Helper T cell (primary cell): ENCODE measurements around a stretch of chr10.

GRCh38 chr10:70109189-70109813, 23.3 kb downstream of the AIFM2 start:
- PRO-cap, 2 experiments = no peak in any of the 2 experiments

GRCh38 chr10:70371025-70371394, 11.4 kb downstream of the LRRC20 start:
- PRO-cap, 2 experiments = peak in 1 of 2 experiments; most common minus-strand start chr10:70371141 (in 1)

DNA sequence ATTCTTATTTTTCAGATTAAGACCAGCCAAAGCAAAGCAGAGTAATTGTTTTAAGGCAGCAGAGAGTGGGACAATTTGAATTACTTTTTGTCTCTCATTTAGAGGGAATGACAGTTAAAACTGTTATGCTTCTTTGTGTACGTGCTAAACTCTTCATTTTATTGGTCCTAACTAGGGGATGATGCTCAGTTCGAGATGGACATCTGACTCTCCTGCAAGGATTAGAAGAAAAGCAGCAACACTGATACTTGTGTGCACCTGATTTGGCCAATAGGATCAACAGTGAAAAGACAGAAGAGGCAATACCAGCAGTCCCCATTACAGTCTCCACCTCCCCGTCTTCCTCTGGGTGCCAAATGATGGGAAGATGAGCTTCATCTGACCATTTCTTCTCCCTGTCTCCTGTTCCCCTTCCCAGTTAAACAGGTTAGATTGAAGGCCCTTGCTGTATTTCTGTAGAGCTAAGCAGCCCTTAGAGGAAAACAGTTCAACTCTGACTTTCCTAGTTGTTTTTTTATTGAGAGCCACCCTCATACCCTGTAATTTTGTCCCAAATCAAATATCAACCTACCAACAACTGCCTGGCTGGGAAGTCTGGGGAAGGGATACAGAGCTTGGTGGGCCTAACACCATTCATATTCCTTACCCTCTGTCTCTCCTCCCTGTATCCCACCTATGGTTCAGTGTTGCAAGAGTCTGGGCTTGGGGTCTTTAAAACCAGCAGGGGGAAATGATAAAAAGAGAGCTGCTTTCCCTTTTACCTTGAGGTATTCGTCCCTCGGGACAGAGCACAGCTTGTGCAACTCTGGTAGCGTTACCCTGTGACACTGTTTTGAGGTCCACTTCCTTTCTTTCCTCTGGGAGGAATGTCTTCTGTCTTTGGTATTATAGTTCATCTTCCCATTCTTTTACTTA, 17.9 kb downstream of the EIF4EBP2 start:
- PRO-cap, 2 experiments = no peak in any of the 2 experiments

GRCh38 chr10:70667219-70667952, 4.9 kb upstream of the ADAMTS14 start:
- PRO-cap, 2 experiments = no peak in any of the 2 experiments

DNA sequence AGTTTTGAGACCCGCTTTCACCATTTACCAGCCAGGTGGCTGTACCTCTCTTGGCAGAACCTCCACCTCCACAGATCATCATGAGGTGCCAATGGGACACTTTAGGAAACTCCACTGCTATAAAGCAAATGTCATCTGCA, 1.4 kb downstream of the PCBD1 start:
- PRO-cap, 2 experiments = no peak in any of the 2 experiments

DNA sequence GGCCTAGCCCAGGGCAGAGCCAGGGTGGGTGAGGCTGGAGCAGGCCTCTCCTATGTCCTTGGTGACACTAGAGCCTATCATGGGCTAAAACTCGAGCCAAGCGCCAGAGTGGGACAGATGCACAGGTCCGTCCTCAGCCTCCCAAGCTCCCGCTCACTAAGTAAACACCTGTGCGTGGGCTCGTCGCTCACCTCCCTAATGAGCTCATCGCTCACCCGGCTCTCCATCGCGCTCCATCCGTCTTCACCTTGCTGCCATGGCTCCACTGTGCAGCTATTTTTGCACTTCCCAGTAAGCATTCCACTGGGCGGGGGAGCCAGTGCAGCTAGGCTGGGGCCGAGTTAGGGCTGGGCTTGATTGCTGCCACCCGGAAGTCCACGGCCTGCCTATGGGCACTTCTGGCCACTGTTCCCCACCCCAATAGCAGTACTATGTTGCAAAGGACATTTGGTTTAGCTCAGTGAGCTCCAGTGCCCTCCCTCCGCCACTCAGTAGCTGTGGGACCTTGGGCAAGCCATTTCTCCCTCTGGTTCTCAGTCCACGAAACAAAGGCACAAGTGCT, 117.2 kb upstream of the PCBD1 start:
- PRO-cap, 2 experiments = no peak in any of the 2 experiments

DNA sequence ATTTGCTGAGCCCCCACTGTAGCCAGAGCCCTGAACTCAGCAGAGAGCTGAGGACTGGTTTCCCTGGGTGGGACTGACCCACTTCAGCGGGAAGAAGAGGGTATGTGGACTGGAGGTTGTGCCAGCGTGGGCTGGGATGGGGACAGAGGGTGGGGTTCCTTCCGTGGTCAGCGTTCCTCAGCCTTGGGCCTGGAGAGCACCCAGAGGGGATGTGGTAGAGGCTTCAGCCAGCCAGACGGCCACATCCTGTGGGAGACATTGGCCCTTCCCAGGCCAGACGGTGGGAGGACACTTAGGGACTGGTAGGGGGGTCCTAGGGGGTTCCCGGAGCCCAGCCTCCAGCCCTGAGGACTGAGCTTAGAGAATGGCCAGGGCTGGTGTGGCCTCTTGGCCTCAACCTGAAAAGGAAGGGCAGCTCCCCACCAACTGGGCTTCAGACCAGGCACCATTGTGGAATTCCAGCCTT, 23.0 kb downstream of the UNC5B start:
- PRO-cap, 2 experiments = no peak in any of the 2 experiments

- PRO-cap, 2 experiments = no peak in any of the 2 experiments
Observed at GRCh38 chr10:71244373-71245208, 32.2 kb downstream of the UNC5B start.

- PRO-cap, 2 experiments = no peak in any of the 2 experiments
Observed at GRCh38 chr10:71246194-71246703, 33.9 kb downstream of the UNC5B start.

DNA sequence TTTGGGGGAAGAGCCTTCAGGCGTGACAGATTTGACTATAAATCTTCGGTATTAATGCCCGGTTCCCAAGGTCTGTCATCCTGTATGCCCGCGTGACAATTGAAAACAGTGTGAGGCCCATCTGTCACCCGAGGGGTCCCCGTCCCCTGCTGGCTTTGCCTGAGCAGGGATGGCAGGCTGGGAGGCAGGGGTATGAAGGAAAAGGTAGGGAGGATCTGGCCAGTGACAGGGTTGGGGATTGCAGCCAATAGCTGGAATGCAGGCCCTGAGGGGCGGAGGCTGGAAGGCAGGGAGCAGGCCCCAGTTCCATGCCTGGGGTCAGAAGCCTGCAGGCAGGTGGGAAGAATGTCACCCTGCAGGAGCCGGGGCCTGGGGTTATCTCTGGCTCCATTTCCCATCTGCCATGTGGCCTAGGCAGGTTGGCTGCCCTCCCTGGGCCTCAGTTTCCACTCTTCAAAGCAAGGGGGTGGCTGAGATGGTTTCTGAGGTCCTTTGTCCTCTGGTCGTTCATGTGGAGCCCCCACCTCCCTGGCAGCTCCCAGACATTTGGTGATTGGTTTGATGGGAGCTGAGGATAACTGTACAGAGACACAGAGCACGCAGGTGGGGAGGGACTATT, 78.9 kb downstream of the CDH23 start:
- PRO-cap, 2 experiments = no peak in any of the 2 experiments

DNA sequence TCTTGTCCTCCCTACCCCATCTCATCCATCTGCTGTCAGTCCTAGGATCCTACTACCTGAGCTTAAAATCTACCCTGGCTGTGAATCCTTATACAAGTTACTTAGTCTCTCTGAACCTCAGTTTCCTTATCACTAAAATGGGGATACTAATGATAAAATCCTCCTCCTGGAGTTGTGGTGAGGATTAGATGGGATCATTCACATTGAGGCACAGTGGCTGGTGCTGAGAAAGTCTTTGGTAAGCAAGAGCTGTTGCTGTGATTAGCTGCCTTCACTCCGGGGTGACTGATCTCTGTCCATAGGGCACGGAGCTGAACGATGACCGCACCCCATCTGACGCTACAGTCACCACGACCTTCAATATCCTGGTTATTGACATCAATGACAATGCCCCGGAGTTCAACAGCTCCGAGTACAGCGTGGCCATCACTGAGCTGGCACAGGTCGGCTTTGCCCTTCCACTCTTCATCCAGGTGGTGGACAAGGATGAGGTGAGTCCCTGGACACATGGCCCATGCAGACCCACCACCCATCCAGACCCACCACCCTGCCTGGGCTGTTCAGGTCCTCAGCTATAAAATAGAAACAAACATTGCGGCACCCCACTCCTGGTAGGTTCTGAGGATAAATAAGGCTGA, 102.6 kb downstream of the C10orf105 start:
- PRO-cap, 2 experiments = no peak in any of the 2 experiments

GRCh38 chr10:71743234-71743831, 23.8 kb upstream of the C10orf105 start:
- PRO-cap, 2 experiments = no peak in any of the 2 experiments

DNA sequence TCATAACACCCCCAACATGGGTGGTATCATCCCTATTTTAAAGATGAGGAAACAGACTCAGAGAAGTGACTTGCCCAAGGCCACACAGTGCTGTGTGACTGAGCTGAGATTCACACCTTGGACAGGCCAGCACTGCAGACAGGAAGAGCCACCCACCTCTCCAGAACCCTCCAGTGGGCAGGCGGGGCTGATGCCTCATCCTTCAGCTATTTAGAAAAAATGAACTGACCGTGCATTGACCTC, 6.7 kb downstream of the VSIR start:
- PRO-cap, 2 experiments = no peak in any of the 2 experiments

DNA sequence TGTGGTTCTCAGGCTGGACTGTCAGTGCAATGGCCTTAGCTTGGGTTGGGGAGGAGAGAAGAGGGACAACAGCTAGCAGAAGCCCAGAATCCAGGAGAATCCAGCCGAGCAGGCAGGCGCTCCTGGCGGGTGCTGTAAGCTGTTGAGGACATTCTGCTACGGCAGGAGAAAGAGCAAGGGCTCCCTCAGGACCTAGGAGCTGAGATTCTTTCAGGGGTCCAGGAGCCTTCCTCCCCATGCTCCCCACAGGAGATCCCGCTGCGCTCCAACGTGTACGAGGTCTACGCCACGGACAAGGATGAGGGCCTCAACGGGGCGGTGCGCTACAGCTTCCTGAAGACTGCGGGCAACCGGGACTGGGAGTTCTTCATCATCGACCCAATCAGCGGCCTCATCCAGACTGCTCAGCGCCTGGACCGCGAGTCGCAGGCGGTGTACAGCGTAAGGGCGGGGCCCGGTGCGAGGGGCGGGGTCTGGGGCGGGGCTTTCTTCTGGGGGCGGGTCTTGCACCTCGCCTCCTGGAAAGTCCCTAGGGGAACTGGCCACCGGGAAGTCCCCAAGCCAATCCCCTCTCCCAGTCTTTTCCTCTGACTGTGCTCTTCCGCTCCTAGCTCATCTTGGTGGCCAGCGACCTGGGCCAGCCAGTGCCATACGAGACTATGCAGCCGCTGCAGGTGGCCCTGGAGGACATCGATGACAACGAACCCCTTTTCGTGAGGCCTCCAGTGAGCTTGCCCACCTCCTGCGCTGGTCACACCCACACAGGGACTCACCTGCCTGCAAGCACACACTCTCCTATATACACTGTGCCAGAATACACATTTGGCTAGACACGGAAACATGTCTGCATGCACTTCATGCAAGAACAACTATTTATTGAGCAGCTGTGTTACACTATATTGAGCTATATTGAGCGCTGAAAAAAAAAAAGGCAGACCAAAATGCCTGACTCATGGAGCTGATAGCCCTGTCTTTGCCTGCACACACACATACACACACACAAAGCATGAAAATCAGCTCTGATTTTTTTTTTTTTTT, 32.6 kb upstream of the VSIR start:
- PRO-cap, 2 experiments = no peak in any of the 2 experiments

GRCh38 chr10:71808618-71808987, 35.3 kb upstream of the VSIR start:
- PRO-cap, 2 experiments = no peak in any of the 2 experiments

- PRO-cap, 2 experiments = no peak in any of the 2 experiments
Observed at GRCh38 chr10:71811992-71812472, 38.7 kb upstream of the VSIR start.

DNA sequence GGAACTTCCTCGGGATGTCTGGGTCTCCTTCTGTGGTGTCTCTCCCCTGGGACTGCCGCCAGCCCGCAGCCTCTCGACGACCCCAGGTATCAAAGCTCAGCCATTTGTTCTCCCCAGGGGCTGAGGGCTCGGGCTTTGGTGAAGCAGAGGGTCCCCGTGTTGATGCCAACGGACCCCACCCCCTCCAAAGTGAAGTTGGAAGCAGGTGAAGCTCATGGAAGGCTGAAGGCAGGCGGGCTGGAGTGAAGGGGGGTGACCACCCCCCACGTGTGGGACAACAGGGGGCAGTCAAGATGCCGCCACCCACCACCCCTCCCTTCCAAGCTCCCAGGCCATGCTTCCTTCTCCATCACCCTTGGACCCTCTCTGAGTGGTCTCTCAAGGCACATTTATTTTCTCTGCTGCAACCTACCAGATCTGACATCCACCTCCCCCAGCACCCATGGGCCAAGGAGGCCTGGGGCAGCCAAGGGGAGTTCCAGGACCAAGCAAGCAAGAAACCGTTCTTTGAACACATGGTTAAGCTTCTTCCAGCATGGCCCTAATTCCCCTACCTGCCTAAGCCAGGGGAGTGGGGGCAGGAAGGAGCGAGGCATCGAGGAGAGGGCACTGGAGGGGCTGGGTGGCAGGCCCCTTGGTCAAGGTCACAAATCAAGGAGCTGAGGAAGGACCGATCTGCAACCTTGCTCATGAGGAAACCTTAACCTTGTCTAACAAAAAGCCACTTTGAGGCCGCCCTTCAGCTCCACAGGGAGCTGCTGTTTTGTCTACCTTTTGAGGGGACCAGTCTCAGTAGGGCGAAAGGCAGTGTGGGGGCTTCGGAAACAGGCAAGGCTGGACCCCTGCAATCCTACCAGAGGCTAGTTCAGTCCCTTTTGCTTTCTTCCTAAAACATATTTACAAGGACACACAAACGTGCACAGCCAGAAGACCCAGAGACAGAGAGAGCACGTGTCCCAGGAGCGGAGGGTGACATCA, 28.6 kb downstream of the SPOCK2 start:
- PRO-cap, 2 experiments = no peak in any of the 2 experiments

DNA sequence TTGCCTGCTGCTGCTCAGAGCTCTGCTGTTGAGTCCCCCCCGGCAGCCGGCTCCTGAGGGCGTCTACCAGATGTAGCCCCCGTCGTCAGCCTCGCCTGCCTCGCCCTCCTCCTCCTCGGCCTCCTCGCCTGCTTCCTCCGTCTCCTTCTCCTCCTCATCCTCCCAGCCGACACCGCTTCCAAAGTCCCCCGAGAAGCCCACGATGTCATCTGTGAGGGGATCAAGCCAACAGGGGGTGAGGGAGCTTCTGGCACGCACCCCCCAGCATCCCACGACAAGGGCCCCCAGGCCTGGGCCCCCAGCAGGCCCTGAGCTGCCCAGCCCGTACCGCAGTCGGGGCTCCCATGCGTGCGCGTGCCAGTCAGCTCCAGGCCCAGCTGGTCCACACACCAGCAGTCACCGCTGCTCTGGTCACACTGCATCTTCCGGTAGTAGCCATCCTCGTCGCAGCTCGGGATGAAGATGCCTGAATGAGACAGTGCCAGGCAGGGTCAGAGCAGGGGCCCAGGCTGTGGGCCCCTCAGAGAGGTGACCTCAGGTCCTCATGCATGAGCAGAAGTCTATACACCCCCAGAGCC, 25.6 kb downstream of the SPOCK2 start:
- PRO-cap, 2 experiments = no peak in any of the 2 experiments

DNA sequence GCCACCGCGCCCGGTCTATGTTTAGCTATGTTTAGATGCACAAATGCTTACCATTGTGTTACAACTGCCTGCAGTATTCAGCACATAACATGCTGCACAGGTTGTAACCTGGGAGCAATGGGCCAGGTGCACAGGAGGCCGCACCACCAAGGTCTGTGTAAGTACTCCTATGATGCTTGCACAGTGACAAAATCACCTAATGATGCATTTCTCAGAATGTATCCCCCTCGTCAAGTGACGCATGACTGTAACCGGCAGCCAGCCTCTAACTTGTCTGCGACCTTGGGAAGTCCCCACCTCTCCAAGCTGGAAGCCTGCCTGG, 23.1 kb downstream of the SPOCK2 start:
- PRO-cap, 2 experiments = no peak in any of the 2 experiments

- PRO-cap, 2 experiments = no peak in any of the 2 experiments
Observed at GRCh38 chr10:72065642-72066359, 22.6 kb downstream of the SPOCK2 start.